Hematopoietic multipotent progenitor cell (in vitro differentiated cells): ENCODE results near the genes RNF180 and ADAMTS6.

- CAGE, long polyA plus RNA: no peak
Measured at GRCh38 chr5:61279964-61280520, 52.0 kb upstream of the ZSWIM6 start.

DNA sequence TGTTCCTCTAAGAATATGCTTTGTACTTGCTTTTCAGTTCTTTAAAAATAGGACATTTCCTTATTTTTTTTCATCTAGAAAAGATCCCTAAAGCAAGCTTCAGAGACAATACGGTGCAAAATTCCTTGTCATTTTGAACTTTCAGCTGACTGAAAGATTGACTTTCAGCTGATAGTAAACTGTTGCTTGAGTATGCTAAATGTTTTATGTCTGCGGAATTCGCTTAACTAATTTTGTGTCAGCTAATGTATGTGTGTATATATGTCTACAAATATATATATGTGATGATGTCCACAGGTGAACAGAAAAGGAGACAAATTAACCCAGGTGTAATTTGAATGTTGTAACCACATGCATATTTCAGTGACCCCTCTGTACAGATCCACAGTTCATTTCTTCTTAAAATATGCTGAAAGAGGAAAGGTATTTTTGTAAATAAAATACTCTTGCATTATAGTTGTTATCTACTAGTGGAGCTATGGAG lies 8.1 kb downstream of the ZSWIM6 start:
- CAGE, long polyA plus RNA: no peak

- CAGE, long polyA plus RNA: no peak
Measured at GRCh38 chr5:61407442-61408484, 75.7 kb downstream of the ZSWIM6 start.

DNA sequence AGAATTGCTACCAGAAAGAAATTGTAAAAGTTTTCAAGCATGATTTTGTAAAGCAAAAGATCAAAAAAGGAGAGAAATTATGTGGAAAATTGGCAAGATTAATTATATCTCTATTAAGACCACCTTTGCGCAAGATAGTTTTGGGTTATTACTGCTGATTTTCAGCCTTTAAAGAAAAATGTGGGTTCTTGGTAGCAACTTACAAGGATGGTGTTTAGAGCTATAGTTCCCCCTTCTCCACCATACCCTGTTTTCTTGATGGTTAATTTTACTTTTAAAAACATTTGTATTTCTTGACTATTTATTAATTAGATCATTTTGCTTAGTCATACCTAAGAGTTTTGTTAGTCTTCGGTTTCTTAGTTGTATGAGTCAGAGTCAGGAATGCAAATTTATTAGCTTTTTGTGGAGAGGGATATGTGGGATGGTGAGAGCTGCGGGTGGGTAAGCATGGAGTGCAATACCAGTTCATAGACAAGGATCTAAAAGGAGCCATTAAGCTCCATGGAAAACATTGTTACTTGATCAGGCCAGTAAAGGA lies 77.4 kb downstream of the ZSWIM6 start:
- CAGE, long polyA plus RNA: no peak

DNA sequence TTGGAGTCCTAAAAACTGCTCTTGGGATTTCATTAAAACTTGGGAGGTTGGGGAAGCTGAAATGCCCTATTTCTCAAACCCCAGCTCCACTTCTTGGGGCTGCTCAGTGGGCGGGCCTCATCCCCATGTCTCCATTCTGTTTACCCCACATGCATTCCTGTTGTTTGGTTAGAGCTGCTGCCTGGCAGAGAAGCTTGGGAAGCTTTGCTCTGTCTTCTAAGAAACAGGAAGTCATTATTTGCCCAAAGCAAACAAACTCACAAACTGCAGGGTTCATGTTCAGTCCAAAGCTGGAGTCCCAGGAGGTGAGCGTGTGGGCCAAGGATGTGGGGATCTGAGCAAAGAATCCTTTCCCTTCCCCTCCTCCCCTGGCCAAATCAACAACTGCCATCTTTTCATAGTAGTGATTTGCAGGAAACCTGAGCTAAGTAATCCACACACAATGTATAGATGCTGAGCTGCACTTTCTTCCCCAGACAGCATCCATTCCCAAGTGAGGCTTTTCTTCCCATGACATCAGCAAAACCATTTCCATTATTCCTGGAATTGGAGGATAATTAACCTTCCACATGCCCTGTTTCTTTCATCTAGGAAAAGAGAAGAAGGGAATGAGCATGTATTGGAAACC lies 267.8 kb downstream of the ZSWIM6 start:
- CAGE, long polyA plus RNA: no peak

- CAGE, long polyA plus RNA: no peak
Measured at GRCh38 chr5:62626462-62626849, 47.8 kb downstream of the LRRC70 start.

GRCh38 chr5:62777217-62777639 lies 198.6 kb downstream of the LRRC70 start:
- CAGE, long polyA plus RNA: no peak

GRCh38 chr5:62804256-62805031 lies 225.8 kb downstream of the LRRC70 start:
- CAGE, long polyA plus RNA: no peak

DNA sequence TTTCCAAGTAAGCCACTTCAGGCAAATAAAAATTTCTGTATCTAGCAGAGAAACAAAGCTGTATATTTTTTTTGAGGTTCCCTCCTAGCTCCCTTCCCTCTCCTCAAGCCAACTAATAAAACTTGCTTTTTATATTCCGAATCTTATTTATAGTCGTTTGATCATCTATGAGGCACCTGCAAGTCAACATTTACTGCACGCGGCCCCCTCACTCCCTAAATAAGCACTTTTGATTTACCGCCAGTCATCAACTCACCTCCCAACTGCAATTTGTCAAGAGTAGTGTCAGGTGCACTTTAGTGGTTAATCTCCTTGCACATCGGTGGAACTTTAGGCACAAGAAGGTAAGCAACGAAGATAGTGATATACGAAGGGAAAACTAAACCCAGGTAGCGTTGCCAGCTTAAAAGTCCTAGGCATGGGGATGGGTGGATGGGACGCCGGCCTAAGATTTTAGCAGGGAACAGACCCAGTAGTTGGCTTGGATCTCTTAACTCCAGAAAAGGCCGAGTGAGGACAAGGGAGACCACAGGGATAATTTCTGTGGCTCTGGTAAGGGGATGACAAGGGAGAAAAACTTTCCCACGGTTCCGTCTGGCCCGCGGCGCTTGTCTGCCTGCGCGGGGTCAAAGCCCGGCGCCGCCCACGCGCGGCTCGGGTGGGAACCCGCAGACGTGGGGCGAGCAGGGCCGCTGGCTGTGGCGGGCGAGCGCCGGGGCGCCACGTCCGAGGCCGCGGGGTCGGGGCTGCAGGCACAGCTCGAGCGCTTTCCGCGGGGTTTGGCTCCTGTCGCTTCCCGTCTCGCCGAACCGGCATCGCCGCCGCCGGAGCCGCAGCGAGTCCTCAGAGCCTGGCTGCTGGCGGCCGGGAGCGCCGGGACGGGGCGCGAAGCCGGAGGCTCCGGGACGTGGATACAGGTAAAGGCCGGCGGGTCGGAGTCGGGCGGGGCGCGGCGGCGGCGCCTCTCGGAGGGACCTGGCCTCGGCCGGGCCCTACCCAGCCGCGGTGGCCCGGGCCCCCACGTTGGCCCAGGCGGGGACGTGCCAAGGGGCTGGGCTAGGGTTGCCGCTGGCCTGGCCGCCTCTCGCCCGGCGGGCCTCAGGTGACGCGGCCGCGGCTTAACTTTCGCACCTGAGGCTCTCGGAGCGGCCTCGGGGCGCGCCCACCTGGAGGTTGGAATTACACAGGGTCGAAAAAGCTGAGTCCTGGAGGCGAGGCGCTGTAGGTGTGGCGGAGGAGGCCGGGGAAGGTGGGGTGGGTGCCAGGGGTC lies at the start of gene RNF180:
Gene RNF180 (plus strand): TSS at position 807 of the 1,270 bp plus-strand sequence.
- CAGE, long polyA plus RNA: no peak

DNA sequence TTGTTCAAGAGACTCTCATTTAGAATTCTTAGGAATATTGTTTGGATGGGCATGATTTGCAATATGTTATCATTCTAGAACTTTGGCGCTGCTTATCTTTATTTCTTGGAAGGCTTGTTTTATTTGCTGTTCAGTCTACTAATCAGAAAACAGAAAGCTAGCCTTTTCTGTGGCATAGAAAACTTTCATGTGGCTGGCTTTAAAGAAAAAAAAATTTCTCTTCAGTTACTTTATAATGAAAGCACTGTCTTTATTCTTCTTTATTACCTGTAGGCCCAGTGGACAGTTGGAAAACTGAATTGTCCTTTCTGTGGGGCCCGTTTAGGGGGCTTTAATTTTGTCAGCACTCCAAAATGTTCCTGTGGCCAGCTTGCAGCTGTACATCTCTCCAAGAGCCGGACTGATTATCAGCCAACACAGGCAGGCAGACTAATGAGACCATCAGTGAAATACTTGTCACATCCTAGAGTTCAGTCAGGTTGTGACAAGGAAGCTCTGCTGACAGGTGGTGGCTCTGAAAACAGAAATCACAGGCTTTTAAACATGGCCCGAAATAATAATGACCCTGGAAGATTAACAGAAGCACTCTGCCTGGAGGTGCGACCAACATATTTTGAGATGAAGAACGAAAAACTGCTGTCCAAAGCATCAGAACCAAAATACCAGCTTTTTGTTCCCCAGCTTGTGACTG lies 47.8 kb downstream of the RNF180 start:
- CAGE, long polyA plus RNA: no peak

DNA sequence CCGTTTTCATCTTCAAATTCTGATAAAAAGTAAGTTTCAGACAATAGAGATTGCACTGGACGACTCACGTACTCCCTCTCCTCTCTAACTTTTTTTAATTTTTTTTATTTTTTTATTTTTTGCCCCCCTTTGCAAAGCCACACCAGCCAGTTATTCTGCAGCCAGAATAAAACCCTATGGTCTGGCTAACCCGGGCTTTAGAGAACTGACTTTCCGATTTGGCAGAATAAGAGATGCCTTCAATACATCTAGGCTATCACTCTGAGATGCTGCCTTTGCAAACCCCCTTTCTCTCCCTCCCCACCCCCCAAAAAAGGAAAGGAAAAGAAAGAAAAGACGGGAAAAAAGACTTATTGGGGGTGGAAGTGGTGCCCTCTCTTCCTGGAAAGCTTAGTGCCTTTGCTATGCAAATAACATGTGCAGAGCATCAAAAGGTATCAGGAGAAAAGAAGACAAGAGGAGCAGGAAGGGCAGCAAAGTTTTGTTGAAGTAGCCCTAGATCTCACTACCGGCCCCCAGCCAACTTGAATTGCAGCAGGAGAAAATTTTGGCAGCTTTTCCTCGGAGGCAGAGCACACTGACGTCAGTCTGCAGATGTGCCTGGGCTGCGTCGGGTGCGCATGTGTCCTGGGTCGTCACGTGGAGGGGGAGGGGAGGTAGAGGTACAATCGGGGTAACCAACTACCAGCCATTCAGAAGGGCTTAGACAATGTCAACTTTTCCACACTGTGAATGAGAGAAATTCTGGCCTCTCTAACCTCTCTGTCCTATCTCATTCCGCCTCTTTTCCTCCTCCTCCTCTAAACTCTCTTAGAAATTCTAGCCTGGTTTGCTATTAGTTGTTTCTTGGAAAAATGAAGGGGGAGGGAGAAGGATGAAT lies at the start of gene ADAMTS6:
Gene ADAMTS6 (minus strand): TSS at position 579 of the 880 bp plus-strand sequence.
- CAGE, long polyA plus RNA: start-site peak on the plus strand centred at position 700 of the sequence, 19 bp wide, 13 reads

DNA sequence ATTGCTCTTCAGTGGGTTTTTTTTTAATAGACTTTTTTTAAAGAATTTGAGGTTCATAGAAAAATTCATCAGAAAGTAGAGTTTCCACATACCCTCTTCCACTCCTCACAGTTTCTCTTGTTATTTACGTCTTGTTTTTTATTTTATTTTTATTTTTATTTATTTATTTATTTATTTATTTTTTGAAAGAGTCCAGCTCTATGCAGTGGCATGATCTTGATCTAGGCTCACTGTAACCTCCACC lies 33.7 kb downstream of the SHLD3 start:
- CAGE, long polyA plus RNA: no peak

DNA sequence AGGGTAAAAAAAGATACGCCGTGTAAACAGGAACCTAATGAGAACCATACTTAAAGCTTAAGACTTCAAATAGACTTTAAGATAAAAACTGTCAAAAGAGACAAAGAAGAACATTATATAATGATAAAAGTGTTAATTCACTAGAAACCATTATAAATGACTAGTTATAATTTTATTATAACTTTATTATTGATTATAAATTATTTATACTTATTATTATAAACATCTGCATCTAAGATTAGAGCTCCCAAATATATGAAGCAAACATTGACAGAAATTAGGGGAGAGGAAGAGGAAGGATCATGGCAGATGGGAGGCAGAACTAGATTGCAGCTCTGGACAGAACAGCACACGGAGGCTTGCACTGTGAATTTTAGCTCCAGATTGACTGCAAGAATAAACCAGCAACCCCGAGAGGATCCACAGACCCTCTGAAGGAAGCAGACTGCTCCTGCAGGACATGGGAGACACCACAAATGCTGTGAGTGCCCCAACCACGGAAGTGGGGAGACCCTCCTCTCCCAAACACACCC lies 44.0 kb upstream of the SREK1 start:
- CAGE, long polyA plus RNA: no peak

- CAGE, long polyA plus RNA: no peak
Measured at GRCh38 chr5:66361060-66361598, 217.0 kb downstream of the SREK1 start.

- CAGE, long polyA plus RNA: no peak
Measured at GRCh38 chr5:66368794-66369206, 224.7 kb downstream of the SREK1 start.

- CAGE, long polyA plus RNA: no peak
Measured at GRCh38 chr5:66960809-66961213, 235.8 kb downstream of the CD180 start.

GRCh38 chr5:67003755-67004433 lies 192.7 kb downstream of the CD180 start:
- CAGE, long polyA plus RNA: no peak

DNA sequence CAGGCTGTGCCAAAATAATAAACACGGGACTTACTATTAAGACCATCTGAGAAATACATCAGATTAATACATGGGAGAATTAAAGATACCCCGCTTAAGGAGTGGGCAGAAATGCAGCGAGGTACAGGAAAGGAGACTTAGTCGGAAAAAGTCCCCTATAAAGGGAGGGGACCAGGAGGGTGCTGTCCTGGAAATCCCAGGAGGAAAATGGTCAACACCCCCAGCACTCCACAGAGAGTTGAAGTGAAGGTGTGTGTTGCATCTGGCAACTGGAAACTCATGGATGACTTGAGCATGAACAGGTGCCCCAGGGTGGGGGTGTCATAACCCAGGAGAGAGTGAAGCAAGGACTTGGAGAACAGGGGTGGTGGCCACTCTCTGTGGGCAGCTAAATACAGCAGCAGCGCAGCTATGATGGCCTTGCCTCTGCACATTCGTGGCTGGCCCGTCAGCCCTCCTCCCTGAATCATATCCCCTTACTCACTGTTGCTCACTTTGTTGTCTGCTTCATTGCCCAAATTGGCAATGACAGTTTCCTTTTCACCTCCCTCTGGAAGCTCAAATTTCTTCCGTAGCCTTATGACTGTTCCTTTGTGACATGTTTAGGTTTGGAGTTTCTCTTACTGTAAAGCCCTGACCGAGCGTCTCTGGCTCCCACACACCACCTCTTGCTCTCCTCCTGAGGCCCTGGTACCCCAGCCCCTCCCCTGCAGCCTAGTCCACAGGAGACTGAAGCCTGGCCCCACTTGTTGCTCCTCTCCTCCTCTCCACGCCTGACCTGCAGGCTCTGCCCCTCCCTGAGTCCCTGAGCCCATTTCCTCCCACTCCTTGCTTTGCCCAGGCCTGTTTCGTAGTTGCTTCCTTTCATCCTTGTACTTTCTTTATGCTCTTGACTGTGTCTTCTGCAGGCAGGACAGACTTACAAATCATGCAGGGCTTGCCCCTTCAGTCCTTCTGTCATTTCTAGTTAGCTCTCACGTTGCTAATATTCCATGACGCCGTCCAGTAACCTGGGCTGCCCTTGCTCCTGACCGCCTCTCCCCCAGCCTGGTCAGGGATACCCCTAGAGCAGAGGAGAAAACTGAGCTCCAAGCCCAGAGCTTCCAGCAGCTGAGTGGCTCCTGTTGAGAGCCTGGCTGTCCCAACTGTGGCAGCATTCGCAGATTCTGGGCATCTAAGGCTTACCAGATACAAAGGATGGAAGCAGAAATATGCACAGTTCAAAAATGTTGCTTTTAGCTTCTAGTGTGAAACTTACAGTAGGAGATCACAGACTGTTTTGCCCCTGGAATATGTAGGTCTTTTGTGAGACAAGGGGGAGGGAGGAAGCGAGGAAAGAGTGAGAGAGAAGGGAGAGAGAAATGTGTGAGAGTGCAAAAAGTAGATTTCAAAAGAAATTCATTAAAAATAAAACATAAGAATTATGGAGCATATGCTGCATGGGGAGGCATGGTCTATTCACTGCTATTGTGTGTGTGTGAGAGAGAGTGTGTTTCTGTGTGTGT lies 185.5 kb downstream of the CD180 start:
- CAGE, long polyA plus RNA: no peak

DNA sequence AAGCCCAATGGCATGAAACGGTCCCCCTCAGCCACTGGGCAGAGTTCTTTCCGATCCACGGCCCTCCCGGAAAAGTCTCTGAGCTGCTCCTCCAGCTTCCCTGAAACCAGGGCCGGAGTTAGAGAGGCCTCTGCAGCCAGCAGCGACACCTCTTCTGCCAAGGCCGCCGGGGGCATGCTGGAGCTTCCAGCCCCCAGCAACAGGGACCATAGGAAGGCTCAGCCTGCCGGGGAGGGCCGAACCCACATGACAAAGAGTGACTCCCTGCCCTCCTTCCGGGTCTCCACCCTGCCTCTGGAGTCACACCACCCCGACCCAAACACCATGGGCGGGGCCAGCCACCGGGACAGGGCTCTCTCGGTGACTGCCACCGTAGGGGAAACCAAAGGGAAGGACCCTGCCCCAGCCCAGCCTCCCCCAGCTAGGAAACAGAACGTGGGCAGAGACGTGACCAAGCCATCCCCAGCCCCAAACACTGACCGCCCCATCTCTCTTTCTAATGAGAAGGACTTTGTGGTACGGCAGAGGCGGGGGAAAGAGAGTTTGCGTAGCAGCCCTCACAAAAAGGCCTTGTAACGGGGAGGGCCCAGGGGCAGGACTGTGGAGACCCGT lies 30.0 kb downstream of the CD180 start:
- CAGE, long polyA plus RNA: no peak

DNA sequence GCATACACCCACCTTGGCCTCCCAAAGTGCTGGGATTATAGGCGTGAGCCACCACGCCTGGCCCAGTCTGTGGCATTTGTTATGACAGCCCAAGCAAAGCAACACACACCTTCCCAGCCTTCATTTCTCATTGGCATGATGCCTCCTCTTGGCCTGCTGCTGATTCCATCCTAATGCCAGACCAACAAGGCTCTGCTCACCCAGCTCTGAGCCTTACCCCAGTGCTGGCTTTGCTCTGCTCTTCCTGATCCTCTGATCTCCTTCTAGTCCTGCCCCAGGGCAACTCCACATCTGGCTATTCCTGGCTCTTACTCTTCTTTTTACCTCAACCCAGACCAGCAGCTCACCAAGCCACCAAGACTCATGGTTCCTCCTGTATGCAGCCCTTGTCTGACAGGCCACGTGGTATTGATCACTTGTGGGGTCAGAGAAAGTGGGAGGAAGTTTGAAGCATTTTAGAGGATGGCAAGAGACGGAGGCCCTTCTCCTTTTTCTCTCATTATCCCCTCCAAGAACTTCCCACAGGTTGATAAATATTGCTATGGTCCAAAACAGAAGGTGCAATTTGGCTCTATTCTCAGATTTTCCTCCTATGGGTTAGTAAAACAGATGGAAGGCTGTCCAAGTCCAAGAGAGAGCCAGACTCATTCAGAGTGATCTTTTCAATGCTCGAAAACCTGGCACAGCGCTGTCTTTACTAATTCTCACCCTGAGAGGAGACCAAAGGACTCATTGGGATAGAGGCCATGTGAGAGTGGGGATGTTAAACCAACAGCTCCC lies 955 bp downstream of the CD180 start:
- CAGE, long polyA plus RNA: no peak